Bronchus (tissue), 1 donor: ENCODE measurements around the gene TIMP3.

DNA sequence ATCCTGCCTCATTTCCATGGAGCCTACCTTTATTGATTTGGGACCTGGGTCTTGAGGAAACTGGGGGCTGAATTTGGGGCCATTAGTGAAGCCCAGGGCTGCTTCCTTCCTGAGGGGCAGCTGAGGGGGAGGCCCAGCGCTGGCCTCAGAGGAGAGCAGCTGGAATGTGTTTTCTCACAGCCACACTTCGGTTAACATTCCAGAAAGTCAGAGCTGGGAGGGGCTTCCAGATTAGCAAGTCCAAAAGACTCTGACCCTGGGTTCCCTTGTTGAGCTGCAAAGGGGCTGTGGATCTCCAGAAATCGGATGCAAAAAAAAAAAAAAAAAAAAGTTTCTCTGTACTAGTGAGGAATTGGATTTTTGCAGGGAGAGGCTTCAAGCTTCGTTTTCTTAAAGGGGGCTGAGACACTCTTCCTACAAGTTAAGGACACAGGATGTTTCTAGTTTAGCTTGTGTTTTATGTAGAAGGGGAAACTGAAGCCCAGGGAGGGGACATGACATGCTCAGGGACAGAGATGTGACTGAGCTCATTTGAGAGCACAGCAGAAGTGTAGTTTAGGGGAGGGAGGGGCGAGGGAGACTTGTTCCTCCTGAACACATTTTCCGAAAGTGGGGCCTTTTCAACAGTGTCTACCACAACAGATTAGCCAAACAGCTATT, 147.9 kb downstream of the FBXO7 start:
- PRO-cap, result no peak

- PRO-cap, result no peak
These were observed 12.5 kb upstream of the TIMP3 start for GRCh38 chr22:32788820-32789521.

DNA sequence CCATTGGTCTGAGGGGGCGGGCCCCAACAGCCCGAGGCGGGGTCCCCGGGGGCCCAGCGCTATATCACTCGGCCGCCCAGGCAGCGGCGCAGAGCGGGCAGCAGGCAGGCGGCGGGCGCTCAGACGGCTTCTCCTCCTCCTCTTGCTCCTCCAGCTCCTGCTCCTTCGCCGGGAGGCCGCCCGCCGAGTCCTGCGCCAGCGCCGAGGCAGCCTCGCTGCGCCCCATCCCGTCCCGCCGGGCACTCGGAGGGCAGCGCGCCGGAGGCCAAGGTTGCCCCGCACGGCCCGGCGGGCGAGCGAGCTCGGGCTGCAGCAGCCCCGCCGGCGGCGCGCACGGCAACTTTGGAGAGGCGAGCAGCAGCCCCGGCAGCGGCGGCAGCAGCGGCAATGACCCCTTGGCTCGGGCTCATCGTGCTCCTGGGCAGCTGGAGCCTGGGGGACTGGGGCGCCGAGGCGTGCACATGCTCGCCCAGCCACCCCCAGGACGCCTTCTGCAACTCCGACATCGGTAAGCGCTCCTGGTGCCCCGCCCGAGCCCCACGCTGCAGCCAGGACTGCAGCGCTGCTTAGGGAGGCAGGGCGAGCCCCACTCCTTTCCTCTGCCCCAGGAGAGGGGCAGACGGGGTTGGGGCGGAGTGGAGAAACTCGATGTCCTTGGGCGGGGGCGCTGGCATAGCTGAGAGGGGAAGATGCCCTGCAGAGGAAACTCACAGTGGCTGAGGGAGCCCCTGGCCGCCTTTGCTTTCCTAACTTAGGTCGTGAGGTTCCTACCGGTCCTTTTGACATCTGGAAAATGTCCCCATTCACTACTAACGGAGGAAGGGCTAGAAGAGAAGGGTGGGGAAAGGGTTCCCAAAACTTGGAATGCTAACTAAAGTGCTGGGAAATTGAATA, at the start of gene TIMP3:
Gene TIMP3, plus strand, starts transcription at position 91 of the 894 bp plus-strand sequence.
- PRO-cap, result bidirectional peak, plus-strand start at position 91 of the sequence, minus-strand start outside the sequence

DNA sequence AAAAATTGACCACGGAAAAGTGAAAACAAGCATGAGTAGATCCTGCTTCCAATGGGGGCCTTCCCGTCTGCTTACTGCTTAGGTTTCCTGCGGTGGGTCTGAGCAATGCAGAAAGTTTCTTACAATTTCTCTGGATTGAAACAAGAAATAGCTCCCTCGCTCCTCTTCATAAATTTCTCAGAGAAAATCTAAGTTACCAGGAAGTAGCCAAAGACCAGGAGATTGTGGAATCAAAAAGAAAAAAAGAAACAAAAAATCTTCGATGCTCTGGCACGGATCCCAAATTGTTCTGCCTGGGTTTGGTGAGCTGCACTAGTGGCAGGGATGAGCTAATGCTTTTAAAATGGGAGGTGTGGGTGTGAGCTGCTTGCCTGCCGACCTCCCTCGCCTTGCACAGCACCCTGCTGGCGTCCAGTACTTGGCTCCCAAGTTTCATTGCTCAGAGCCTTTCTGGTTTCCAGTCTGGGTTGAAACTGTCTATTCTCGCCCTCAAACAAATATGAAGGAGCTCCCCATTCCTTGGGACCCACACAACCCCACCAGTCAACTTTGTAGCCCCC, 2.5 kb downstream of the TIMP3 start:
- PRO-cap, result no peak

GRCh38 chr22:32815448-32816216, 14.1 kb downstream of the TIMP3 start:
- PRO-cap, result no peak

DNA sequence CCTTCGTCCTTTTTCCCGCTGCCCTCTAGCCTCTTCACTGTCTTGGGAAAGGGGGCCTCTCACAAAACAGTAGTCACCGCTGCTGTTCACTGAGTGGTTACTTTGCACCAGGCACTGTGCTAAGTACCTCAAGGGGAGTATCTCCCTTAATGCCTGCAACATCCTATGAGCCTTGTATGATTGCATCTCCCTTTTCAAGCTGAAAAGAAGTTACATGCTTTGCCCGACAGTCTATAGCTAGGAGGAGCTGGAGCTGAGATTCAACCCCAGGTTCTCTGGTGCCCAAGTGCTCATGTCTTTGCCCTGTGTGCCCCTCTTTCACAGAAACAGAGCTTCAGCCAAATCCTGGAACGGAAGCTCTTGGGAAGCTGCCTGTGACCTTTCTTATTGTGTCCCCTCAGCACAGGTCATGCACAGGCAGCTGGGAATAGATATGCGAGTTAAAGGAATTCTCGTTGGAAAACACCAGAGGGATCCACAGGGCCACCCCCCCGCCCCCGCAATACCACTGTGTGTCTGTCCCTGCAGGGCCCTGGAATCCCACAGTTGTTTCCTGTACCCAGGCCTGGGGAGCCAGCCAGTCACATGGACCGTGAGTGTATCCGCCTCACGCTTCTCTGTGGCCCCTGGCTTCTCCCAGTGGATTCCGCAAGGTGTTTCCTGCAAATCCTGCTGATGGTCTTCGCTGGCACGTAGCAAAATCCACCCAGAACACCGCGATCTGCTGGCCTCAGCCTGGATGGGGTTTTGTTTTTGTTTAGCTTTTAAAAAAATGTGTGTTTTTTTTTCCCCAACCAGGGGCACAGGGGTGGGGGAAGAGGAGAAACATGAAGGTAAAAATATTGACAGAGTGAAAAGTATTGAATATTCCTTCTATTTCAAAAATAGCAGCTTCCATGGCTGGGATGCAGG, 28.9 kb downstream of the TIMP3 start:
- PRO-cap, result no peak

- PRO-cap, result no peak
These were observed 38.3 kb downstream of the TIMP3 start for GRCh38 chr22:32839495-32840522.

DNA sequence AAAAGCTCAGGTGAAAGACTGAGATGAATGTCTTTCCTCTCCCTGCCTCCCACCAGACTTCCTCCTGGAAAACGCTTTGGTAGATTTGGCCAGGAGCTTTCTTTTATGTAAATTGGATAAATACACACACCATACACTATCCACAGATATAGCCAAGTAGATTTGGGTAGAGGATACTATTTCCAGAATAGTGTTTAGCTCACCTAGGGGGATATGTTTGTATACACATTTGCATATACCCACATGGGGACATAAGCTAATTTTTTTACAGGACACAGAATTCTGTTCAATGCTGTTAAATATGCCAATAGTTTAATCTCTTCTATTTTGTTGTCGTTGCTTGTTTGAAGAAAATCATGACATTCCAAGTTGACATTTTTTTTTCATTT, 58.6 kb downstream of the TIMP3 start:
- PRO-cap, result no peak

DNA sequence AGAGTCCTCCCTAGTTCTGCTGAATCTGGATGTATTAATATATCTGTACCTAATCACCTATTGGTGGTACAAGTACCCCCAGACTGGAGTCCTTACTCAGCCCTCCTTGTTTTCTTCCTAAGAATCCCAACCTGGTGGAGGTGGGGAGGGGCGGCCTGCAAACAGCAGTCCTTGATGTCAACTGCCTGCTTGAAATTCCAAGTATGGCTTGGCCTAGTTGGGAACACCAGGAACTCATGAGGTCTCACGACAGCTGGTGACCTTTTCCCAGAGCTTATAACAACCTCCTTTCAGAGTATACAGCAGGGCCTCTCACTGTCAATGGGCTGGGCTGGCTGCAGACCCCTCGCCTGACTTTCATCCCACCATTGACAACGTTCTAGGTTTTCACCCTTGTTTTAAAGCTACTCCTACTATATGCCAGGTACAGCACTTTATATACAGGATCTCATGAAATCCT, 61.8 kb downstream of the TIMP3 start:
- PRO-cap, result no peak

- PRO-cap, result no peak
These were observed 243.9 kb upstream of the SYN3 start for GRCh38 chr22:33301963-33302608.

GRCh38 chr22:33346276-33346659, 288.1 kb upstream of the SYN3 start:
- PRO-cap, result no peak

GRCh38 chr22:33381779-33382513, 323.8 kb upstream of the SYN3 start:
- PRO-cap, result no peak

GRCh38 chr22:33546138-33546684, 374.1 kb downstream of the LARGE1 start:
- PRO-cap, result no peak

- PRO-cap, result no peak
These were observed 356.5 kb downstream of the LARGE1 start for GRCh38 chr22:33563781-33564190.

GRCh38 chr22:33704759-33705236, 215.5 kb downstream of the LARGE1 start:
- PRO-cap, result no peak

- PRO-cap, result no peak
These were observed 68.9 kb downstream of the LARGE1 start for GRCh38 chr22:33851165-33851925.

DNA sequence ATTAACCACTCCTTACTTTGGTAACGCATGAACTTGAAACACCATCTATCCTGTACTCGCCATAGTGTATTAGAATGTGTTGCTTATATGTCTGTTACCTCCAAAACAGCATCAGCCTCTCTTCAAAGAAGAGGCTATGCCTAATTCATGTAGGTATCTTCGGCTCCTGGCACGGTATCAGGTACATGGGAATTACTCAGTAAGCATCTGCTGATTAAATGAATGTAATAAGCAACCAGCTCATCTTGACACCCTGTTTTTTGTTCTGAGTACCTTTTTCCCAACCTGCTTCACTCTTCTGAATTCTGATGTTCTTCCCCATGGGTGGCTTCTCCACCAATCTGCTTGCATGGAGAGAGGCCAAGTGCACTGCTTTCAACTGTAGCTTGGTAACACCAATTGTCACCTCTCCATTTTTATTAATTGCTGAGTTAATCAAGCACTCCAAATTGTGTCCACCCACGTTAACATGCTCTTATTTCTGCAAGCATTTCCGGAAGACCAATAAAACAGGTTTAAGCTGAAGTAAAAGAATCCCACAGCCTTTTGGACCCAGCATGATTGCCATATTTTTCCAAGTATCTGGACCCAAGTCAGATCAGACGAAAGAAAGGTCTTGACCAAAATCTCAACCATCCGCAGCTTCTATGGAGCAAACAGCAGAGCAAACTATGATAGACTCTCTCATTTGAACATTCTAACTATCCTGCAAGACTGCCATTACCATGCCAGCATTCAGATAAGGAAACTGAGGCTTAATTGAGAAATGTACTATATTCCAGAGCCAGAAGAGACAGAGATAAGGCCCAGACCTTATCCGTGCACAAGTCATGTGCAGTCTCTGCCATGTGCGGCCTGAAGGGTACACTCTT, 40.4 kb downstream of the LARGE1 start:
- PRO-cap, result no peak

- PRO-cap, result no peak
These were observed 23.4 kb downstream of the LARGE1 start for GRCh38 chr22:33896848-33897348.

DNA sequence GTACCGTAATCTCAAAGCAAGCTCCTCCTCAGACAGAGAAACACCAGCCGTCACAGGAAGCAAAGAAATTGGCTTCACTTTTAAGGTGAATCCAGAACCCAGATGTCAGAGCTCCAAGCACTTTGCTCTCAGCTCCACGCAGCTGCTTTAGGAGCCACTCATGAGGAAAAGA, 11.6 kb downstream of the LARGE1 start:
- PRO-cap, result no peak

- PRO-cap, result bidirectional peak, plus-strand start at chr22:33921248, minus-strand start at chr22:33921017; unidirectional peak, plus-strand start at chr22:33921740; bidirectional peak, plus-strand start at chr22:33922071, minus-strand start at chr22:33921953
These were observed 1.2 kb upstream of the LARGE1 start for GRCh38 chr22:33921128-33922238.